HT1080 (cell line): Measurements from ENCODE around the gene ARMC2.

RAMPAGE:
- cytosol, long total RNA: no peak
- long total RNA: no peak
- nucleus, long total RNA: no peak
Measured at GRCh38 chr6:108561354-108561577, 549 bp downstream of the FOXO3 start.

DNA sequence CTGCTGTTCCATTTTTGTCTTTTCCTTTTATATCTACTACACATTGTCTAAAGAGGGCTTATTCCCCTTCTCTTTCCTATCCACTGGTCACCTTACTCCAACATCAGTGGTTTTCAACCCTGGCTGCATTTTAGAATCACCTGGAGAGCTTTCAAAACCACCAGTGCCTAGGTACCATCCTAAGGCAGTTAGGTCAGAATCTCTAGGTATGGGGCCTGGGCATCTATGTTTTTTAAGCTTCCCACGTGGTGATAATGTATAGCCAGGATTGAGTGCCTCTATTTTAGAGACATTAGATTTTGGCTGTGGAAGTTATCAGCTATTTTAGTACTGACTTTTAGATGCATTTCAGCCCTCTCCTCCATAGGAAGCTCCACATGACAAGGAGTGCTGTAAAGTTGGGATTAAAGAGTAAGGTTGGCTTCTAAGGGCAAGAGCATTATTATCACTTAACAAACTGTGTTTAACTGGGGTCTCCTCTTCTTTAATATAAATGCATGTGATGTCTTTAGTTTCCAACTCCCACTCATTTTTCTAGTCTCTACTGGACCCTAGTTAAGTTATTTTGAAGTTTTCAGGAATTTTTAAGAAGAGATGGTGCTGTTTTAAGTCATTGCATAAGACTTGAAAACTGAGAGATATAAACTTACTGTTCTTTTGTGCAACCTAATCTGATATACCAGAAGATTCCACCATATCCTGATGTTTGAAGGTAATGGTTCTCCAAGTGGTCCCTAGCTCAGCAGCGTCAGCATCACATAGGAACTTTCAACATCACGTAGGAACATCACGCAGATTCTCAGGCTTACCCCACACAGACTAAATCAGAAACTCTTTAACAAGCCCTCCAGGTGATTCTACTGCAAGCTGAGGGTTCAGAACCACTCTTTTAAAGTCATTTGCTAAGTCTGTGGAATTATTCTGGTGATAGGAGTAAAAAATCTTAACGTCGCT, 17.0 kb downstream of the FOXO3 start:
RAMPAGE:
- cytosol, long total RNA: no peak
- long total RNA: no peak
- nucleus, long total RNA: no peak

DNA sequence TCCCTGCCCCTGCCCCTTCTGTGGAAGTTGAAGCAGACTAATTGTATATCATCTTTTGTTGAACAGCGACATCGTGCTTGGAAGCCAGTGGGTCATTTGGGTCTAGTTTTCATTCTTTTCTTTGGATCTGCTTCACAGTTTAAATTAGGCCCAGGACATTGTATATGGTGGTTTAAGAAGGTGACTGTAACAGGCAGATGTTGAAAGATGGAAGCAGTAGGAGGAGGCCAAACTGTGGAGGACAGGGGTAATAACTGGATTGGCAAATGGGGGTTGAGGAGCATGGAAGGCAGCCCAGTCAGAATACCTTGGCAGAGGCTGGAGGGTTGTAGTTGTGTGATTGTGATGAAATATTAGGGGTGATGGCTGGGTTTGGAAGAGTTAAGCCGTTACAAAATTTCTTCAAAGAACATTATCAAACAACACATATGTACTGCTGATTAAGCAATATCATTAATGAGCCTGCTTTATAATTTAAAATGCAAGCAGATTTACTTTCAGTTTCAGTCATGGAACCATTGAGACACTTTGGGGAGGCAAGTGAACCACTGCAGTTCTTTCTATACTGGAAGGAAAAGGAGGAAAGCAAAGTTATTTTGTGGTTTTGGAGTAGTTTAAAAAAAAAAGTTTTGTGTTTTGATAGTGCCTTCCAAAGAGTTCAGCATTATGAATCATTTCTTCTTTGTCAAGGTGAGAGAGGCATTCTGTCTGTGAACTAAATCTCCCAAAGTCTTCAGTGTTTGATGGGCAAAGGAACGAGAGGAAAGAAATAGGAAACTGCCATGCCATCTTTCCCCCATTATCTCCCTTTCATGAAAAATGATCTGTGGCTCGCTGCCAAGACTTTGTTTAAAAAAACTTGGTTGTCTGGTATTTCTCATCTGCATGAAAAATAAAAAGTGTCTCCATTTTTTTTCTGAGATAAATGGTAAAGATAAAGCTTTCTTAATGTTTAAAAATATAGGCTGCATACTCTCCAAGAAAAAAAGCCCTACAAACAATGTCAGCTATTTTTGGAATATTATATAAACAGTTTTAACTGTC, 20.7 kb downstream of the FOXO3 start:
RAMPAGE:
- cytosol, long total RNA: no peak
- long total RNA: no peak
- nucleus, long total RNA: no peak

RAMPAGE:
- cytosol, long total RNA: no peak
- long total RNA: no peak
- nucleus, long total RNA: no peak
Measured at GRCh38 chr6:108582760-108583483, 22.2 kb downstream of the FOXO3 start.

GRCh38 chr6:108588456-108588997, 27.8 kb downstream of the FOXO3 start:
RAMPAGE:
- cytosol, long total RNA: no peak
- long total RNA: no peak
- nucleus, long total RNA: no peak

DNA sequence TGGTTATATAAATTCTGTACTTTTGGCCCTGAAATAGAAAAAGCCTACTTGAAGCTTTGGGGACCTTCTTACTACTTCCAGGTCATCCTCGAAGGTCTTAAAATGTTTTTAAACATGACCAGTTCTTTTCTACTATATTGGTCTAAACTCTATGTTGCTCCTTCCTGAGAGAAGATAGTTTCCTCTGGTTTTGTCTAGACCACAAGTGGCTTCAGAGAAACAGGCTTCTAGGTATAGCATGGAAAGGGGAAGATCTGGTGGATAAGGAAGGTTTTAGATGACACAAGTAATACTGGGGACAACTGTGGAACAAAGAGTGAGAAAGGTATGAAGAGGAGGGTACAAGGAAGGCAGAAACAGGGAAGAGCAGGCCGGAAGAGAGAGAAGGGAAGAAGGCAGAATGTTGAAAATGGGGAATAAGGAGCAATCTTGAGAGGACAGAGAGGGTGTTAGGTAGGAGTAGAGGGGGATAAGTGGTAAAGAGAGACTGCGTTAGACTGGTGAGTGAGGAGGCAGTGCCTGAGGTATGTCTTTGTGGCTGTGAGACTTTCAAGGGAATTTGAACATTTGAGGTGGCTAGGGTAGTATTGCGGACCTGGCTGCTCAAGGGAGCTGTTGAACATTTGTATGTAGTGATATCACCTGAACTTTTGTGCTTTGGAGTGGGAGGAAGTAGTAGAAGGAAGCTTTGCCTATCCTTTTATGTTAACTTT, 69.3 kb downstream of the FOXO3 start:
RAMPAGE:
- cytosol, long total RNA: no peak
- long total RNA: no peak
- nucleus, long total RNA: no peak

DNA sequence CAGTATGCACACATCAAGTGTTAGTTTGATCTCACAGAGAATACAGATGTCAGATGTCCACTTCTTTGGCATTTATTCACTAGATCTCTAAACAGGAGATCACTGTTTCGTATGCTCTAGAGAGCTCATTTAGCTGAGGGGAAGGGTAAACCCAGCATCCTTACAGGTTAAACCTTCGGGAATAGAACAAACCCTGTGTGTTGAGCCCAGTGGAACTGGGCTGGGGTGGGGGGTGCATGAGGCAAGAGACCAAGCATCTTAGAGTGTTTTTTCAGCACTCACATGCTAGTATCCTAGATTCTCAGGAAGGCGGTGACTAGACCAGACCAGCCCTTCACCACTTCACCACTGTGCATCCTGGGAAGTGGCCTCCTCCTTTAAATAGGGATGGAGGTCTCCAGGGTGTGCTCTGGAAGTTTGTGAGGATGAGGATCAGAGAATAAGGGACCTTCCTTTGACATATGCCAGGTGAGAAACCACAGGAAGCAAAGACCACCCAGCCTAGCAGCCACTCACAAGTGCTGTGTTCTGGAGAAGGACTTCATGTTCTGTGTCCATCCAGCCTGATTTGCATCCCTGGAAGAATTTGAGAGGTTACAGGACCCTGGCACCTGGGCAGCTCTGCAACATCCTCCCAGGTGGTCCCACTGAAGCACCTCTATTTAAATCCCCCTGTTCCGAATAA, 75.7 kb downstream of the FOXO3 start:
RAMPAGE:
- cytosol, long total RNA: no peak
- long total RNA: no peak
- nucleus, long total RNA: no peak

DNA sequence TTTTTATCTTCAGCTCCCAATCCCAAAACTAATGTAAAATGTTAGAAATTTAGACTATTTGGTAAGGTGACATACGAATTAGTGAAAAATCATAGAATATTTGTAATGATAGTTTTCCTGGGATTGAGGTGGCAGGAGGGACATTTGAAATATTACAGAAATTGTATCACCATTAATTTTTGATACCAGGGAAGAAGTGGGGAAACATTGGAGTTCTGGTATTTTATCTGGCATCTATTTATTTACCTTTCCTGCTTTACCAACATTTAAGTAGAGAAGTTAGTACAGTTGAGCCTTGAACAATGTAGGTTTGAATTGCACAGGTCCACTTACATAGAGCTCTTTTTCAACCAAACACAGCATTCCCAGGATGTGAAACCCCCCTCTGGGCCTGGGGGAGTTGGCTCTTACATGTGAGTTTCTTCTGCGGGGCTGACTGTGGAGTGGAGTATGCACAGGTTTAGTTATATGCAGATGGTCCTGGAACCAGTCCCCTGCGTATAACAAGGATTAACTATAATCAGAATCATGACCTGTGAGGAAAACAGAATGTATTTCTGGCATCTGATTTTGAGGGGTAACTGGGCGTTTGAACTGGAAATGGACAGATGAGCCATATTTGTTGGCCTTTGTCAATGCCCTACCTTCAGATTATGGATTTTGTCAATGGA, 97.0 kb downstream of the FOXO3 start:
RAMPAGE:
- cytosol, long total RNA: no peak
- long total RNA: no peak
- nucleus, long total RNA: no peak

GRCh38 chr6:108661355-108661955, 100.7 kb downstream of the FOXO3 start:
RAMPAGE:
- cytosol, long total RNA: no peak
- long total RNA: no peak
- nucleus, long total RNA: no peak

DNA sequence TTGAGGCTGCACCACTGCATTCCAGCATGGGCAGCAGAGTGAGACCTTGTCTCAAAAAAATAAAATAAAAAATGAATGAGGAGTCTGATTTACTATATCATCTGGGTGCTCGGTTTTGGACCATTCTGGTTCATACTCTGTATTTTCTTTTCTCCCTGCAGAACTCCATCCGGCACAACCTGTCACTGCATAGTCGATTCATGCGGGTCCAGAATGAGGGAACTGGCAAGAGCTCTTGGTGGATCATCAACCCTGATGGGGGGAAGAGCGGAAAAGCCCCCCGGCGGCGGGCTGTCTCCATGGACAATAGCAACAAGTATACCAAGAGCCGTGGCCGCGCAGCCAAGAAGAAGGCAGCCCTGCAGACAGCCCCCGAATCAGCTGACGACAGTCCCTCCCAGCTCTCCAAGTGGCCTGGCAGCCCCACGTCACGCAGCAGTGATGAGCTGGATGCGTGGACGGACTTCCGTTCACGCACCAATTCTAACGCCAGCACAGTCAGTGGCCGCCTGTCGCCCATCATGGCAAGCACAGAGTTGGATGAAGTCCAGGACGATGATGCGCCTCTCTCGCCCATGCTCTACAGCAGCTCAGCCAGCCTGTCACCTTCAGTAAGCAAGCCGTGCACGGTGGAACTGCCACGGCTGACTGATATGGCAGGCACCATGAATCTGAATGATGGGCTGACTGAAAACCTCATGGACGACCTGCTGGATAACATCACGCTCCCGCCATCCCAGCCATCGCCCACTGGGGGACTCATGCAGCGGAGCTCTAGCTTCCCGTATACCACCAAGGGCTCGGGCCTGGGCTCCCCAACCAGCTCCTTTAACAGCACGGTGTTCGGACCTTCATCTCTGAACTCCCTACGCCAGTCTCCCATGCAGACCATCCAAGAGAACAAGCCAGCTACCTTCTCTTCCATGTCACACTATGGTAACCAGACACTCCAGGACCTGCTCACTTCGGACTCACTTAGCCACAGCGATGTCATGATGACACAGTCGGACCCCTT, 102.9 kb downstream of the FOXO3 start:
RAMPAGE:
- cytosol, long total RNA: no peak
- long total RNA: no peak
- nucleus, long total RNA: no peak

GRCh38 chr6:108689798-108690212, 129.1 kb downstream of the FOXO3 start:
RAMPAGE:
- cytosol, long total RNA: no peak
- long total RNA: no peak
- nucleus, long total RNA: no peak

DNA sequence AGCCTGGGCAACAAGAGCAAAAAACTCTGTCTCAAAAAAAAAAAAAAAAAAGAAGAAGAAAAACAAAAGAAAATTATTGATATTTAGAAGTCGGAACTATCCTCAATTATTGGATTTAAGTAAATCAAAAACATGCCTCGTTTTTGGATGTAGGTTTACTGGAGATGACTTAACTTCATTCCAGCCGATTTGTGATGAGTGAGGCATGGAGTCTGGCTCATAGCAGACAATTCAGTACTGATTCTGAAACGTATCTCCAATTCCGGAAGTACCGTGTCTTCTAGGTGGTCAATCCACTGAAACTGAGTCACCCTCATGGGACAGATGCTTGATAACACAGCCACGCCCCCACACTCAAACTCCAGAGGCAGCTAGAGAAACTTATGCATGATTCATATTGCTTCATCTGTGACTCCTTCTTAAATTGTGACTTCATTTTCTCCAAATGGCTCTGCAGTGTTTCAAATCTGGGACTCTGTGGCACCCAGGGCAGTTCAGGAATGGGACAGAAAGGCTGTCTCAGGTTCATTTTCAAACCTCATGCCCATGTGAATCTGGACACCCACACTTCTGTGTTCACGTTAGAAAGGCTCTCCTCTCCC, 110.3 kb upstream of the ARMC2 start:
RAMPAGE:
- cytosol, long total RNA: no peak
- long total RNA: no peak
- nucleus, long total RNA: no peak

GRCh38 chr6:108793633-108793858, 54.7 kb upstream of the ARMC2 start:
RAMPAGE:
- cytosol, long total RNA: no peak
- long total RNA: no peak
- nucleus, long total RNA: no peak

RAMPAGE:
- cytosol, long total RNA: no peak
- long total RNA: start-site peak on the plus strand at chr6:108848414-108848452, 18 reads
- nucleus, long total RNA: no peak
Measured at GRCh38 chr6:108847897-108849106, at the start of gene ARMC2. TSS of gene ARMC2 (plus strand) at chr6:108848422.

DNA sequence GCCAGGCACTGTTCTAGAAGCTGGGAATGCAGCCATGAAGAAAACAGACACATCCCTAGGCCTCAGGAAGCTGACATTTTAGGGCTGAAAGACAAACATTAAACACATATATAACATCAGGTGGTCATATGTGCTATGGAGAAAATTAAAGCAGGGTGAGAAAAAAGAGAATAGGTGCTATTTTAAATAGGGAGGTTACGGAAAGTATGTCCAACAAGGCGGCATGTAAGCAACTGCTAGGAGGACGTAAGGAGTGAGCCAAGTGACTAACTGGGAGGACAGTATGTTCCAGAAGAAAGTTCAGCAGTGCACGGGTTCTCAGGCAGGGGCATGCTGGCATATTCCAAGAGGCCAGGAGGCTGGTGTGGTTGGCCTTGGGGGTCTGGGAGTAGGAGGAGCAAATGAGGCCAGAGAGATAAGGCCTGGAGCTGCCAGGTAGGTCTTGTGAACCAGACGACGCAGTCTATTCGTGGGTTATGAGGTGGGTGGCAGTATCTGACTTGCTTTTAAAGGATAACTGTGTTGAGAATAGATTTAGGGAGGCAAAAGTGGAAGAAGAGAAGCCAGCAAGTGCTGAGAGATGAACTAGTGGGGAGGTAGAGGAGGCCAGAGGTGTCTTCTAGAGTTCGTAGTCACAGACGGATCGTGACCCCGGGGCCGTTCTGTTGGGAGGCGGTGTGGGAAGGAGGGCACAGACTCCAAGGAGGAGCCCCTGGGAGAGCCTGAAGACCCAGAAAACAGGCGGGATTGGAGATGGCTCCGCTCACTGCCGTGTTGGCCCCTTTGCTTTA, 112.5 kb downstream of the ARMC2 start:
RAMPAGE:
- cytosol, long total RNA: no peak
- long total RNA: no peak
- nucleus, long total RNA: no peak

GRCh38 chr6:108991744-108992463, 102.7 kb downstream of the SESN1 start:
RAMPAGE:
- cytosol, long total RNA: no peak
- long total RNA: no peak
- nucleus, long total RNA: no peak

DNA sequence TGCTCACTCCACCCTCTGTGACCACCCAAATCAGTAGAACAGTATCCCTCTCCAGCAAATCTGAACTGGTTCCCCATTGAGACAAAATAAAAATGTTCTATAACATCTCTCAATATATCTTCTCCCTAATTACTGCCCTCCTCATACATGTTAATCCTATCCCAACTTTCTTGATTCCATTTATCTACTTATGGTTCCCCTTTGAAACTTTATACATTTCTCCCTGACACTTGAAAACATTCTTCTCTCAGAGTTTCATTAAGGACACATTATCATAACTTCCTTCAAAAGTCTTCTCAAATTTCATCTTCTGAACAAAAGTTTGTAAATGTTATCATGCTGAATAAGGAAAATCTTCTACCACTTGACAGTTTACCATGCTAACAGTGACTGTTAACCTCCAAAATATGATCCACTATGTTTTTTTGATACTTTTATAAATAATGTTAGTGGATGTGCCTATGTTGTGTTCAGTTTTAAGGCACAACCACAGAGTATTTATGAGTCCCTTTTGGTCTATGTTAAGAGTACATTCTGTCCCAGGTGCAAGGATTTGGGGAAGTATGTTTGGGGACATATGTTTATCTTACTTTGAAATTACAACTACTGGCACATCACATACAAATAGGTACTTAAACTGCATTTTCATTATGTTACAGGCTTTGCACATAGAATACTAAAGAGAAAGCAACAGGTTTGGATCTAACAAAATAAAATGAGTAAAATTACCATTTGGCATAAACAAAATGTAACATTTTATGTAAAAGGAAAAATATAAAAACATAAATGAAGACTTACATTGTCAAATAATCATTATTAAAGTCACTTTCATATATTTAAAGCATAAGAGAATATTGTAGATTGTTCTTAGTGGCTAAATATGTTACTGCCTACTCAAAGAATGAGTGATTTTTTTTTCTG, 71.4 kb downstream of the SESN1 start:
RAMPAGE:
- cytosol, long total RNA: no peak
- long total RNA: no peak
- nucleus, long total RNA: no peak

GRCh38 chr6:109091466-109092012, 3.1 kb downstream of the SESN1 start:
RAMPAGE:
- cytosol, long total RNA: no peak
- long total RNA: no peak
- nucleus, long total RNA: no peak

RAMPAGE:
- cytosol, long total RNA: no peak
- long total RNA: no peak
- nucleus, long total RNA: no peak
Measured at GRCh38 chr6:109255837-109256569, 126.3 kb downstream of the CD164 start.

DNA sequence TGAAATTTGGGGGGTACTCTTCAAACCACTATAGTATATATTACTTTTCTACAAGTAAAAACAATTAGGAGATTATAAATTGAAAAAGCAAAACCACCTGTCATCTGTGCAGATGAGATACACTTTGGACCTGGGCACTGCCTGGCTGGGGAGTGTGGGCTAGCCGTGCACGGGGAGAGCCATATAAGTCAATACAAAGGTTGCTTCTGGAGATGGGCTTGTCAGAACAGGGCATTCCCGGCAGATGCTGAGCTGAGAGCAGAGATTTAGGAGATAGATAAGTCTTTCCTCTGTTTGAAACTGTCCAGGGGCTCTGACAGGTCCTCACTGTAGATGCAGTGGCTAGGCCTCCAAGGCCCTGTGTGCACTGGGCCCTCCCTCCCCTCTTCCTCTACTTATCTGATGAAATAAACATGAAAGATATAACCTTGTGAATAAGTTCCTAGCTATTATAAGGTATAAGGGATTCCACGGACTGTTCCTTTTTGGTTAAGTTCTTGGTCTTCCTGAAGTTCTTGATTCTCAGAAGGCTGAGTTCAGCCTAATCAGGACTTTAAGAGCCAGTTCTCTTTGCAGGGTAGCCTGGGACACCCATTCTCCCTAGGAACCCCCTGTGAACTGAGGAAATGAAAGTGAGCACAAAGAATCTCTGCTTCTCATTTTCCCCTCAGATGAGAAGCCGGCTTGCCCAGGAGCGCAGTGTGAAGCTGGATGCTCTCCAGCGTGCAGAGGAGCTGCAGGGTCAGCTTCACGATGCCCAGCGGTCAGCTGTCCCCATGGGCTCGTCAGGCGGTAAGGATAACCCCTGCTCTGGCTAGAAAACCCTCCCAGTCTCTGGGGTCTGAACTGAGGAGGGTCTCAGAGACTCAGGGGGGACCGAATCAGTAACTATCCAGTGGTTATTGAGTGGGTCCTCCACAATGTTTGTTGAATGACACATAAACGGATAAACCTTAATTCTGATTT, 34.2 kb downstream of the CD164 start:
RAMPAGE:
- cytosol, long total RNA: no peak
- long total RNA: no peak
- nucleus, long total RNA: no peak